Measurements from ENCODE around the genes GBP5 and GBP6.

- RRBS, result no CpG with 5 or more reads among the region's 3 CpGs
Measured at GRCh38 chr1:87968185-87968438, 639.4 kb downstream of the LMO4 start.

GRCh38 chr1:88773950-88774651 is 90.0 kb downstream of the PKN2 start:
- RRBS, result no CpG with 5 or more reads among the region's 4 CpGs

- RRBS, result no CpG with 5 or more reads among the region's 13 CpGs
Measured at GRCh38 chr1:89272563-89273465, at the start of gene GBP5. Gene GBP5 (minus strand): TSS chr1:89272860.

- RRBS, result no CpG with 5 or more reads among the region's 11 CpGs
Measured at GRCh38 chr1:89363543-89364713, at the start of gene GBP6. Gene GBP6 (plus strand): TSS chr1:89364059.

GRCh38 chr1:89548141-89548822 is 23.7 kb downstream of the LRRC8B start:
- RRBS, result no CpG with 5 or more reads among the region's 1 CpG

- RRBS, result no CpG with 5 or more reads among the region's 4 CpGs
Measured at GRCh38 chr1:89692683-89693275, 59.9 kb downstream of the LRRC8C start.

DNA sequence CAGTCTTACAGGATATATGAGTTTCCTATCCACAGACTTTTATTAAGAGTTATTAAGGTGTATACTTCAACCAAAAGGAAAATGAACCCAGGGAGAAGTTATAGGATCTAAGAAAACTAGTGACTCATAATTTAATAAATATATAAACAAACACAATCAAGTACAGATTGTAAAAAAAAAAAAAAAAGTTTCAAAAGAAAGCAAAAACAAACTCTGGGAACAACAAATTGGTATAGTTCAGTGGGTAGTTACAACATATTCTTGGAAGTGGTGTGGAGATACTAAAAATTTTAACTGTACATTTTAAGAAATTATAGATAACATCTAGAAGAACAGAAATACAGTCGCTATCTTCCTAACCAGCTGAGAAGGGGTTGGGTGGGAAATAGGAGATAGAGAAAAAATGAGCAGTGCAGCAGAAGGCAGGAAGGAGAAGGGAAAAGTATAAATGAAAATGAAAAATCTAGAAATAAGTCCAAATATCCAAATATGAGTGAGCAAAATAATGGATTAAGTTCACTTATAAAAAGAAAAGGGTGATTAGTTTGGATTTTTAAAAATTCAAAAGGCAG is 70.5 kb downstream of the LRRC8C start:
- RRBS, result no CpG with 5 or more reads among the region's 1 CpG

DNA sequence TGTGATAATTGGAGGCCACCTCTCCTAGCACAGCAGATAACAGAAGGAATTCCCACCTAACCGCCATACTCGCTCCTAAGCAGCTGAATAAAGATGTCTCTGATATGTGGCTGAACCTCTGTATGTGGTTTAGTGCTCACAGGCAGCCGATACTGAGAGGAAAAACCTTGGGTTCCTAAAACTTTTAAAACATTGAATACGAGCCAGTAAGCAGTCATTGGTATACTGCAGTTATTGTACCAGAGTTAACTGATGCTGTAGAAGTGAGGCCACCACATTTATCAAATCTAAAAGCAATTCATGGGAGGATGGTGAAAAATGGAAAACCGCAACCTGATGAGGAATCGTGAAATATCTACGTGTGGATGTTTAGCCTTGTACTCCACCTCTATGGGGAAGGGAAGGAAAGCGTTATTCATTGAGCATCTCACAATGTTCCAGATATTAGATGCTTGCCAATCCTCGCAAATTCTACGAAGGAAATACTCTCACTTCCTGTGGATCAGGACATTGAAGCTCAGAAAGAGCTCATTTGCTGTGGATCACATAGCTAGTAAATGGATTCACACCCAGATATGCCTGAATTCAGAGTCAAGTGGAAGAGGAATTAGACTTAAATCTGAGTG is 77.2 kb downstream of the LRRC8D start:
- RRBS, result no CpG with 5 or more reads among the region's 10 CpGs

DNA sequence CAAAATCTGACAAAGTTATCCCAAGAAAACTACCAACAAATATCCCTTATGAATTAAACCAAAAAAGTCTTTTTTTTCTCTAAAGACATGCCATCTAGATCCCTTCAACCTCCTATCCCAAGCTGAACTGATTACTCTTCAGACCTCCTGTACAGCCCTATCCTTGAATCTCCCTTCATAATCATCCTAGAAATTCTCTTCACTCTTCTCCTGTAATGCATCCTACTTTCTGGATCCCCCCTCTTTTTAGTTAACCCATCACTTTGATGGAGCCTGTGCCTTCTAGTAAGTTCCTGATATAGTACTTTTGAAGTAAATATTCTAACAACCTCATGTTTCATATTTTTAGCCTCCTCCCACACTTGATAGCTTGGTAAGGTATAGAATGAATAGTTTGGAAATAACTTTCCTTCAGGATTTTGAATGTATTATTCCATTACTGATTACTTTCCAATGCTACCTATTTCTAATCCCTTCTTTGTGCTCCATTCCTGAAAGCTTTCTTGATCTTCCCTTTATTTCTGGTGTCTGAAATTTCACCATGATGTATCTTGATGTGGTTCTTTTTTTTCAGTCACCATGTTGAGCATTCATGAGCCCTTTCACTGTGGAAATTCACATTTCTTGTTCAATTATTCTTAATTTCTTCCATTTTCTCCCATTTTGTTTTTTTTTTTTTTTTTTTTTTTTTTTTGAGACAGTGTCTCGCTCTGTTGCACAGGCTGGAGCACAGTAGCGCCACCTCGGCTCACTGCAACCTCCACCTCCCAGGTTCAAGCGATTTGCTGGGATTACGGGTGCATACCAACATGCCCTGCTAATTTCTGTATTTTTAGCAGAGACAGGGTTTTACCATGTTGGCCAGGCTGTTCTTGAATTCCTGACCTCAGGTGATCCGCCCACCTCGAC is 15.0 kb downstream of the ZNF644 start:
- RRBS, result no CpG with 5 or more reads among the region's 7 CpGs

DNA sequence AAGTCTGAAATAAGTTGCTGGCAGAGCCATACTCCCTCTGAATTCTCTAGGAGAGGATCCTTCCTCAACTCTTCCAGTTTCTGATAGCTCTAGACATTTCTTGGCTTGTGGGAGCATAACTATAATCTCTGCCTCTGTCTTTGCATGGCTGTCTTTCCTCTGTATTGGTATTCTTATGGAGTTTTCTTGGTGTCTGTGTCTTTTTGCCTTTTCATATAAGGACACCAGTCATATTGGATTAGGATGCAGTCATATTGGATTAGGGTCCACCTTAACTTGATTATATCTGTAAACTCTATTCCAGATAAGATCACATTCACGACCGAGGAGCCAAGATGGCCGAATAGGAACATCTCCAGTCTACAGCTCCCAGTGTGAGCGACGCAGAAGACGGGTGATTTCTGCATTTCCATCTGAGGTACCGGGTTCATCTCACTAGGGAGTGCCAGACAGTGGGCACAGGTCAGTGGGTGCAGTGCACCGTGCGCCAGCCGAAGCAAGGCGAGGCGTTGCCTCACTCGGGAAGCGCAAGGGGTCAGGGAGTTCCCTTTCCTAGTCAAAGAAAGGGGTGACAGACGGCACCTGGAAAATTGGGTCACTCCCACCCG is 118.2 kb downstream of the HFM1 start:
- RRBS, result no CpG with 5 or more reads among the region's 16 CpGs

DNA sequence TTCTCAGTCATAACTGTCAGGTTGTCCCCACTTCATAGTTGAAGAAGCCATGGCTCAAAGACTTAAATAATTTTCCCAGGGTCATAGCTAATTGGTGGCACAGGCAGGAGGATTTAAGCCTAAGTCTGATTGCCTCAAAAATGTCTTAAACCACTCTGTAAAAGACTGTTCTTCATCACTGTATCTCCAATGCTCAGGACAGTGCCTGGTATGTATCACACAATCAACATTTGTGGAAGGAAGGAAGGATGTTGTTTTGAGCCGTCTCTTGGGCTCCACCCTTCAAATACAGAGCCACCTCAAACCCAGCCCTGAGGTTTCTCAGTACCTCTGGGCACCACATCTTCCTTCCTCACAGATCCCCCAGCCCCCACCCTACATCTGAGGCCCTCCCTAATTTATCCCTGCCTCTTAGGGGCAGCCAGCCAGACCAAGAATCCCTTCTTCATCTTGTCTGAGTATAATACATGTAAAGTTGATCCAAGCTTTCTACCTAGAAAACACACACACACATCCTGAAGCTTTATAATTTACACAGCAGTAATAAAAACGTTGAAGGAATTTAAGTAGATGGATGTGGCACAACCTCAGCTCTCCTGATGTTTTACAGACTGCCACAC is 48.4 kb downstream of the CDC7 start:
- RRBS, result no CpG with 5 or more reads among the region's 2 CpGs

DNA sequence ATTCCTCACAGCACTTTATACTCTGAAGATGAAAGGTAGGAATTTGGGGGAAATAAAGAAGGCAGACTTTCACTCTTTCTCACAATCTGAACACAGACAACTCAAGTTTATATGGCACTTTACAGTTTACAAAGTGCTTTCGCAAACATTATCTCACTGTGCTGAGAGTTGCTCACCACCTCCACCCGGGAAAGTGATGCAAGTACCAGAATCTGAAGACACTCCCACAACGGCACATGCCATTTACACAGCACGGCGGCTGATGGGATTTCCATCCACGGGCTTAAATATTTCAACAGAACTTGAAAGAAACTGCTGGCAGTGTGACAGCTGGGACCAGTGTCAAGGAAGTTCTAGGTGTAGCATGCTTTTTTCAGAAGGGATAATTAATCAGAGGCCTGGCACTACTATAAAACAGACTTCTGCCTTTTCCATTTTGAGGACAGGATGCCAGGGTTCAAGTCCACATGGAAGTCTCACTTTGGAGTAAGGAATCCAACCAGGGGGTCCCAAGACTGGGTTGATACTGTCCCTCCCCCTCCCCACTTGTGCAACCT is 155.1 kb downstream of the TGFBR3 start:
- RRBS, result no CpG with 5 or more reads among the region's 6 CpGs

- RRBS, result no CpG with 5 or more reads among the region's 8 CpGs
Measured at GRCh38 chr1:91735096-91735652, 150.8 kb downstream of the TGFBR3 start.

- RRBS, result no CpG with 5 or more reads among the region's 8 CpGs
Measured at GRCh38 chr1:91749665-91750433, 136.1 kb downstream of the TGFBR3 start.

- RRBS, result no CpG with 5 or more reads among the region's 3 CpGs
Measured at GRCh38 chr1:91759178-91759825, 126.6 kb downstream of the TGFBR3 start.

GRCh38 chr1:91777666-91777967 is 108.3 kb downstream of the TGFBR3 start:
- RRBS, result no CpG with 5 or more reads among the region's 8 CpGs

DNA sequence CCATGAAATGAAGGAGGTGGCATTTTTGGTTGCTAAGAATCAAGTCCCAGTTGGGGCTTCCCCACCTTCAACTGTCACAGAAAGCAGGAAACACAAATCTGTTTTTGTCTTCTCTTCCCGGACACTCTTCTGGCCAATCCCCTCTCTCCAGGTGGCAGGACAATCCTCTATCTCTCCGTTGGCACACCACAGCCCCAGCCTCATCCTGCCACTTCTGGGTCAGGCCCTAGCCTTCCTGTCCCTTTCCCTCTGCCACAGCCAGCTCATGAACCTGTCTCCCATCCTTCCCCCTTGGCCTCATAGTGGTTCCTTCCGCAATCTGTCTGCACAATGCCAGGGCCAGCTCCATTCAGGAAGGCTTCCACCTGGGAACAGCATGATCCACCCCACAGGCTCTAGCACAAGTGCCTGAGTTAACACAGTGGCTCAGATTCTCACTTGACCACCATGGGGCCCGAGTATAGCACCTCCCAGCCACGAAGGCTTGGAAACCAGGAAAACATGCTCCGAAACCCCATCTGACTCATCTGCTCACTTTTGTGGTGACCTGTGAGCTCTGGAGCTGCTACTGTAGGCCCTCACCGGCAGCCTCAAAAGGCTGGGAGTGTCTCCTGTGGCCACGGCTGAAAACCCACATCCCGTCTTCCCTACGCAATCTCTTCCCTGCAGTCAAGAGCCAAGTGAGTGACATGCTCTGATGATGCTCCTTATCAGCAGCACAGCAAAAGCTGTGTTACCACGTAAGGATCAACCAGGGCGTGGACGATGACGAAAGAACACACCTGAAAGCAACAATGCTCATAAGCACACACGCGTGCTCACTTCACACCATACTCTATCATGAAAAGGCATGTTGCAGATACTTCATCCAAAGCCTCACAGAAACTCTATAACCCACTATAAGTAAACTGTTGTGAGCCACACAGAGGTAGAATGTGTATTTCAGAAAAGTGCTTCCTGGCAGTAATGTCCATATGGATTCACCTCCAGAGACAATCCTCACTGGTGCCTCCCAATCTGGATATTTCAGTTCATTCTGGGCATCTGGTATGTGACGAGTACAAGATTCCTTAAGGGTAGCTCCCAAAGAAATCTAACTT is 81.4 kb downstream of the TGFBR3 start:
- RRBS, result no CpG with 5 or more reads among the region's 17 CpGs

DNA sequence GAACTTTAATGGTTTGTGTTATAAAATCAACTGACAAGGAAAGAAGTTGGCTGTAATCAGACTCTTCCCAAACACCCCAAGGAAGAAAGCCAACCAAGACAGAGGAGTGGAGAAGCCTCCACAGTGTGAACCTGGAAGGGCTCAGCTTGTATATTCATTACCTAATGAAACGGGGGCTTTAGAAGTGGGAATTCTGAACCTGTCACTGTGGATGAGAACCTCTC is 70.2 kb downstream of the TGFBR3 start:
- RRBS, result no CpG with 5 or more reads among the region's 1 CpG